Vein endothelial cell (primary cell): ENCODE measurements around a stretch of chr2.

DNA sequence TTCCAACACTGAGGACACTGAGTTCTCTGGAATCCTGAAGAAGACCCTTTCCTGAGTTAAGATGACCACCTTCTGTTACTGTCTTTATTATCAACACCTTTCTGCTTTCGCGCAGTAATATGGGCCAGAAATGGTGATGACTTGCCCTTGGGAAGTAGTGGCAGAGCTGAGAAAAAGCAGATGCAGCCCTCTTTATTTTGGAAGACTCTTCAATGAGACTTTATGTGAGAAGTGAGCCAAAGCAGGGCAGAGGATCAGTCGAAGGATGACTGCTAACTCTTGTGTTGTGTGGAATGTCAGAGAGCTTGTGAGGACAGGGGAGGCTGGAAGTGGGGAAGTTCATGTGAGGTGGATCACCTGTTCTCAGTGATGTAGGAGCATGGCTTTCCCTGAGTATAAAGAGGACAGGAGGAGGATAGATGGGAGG, 50.2 kb downstream of the MFSD9 start:
- CAGE, long polyA plus RNA = no peak

GRCh38 chr2:102788594-102789273, 26.9 kb downstream of the TMEM182 start:
- CAGE, long polyA plus RNA = no peak

- CAGE, long polyA plus RNA = no peak
Observed at GRCh38 chr2:104856264-104857302, 2.7 kb downstream of the POU3F3 start.

GRCh38 chr2:104867214-104868093, 13.5 kb downstream of the POU3F3 start:
- CAGE, long polyA plus RNA = no peak

DNA sequence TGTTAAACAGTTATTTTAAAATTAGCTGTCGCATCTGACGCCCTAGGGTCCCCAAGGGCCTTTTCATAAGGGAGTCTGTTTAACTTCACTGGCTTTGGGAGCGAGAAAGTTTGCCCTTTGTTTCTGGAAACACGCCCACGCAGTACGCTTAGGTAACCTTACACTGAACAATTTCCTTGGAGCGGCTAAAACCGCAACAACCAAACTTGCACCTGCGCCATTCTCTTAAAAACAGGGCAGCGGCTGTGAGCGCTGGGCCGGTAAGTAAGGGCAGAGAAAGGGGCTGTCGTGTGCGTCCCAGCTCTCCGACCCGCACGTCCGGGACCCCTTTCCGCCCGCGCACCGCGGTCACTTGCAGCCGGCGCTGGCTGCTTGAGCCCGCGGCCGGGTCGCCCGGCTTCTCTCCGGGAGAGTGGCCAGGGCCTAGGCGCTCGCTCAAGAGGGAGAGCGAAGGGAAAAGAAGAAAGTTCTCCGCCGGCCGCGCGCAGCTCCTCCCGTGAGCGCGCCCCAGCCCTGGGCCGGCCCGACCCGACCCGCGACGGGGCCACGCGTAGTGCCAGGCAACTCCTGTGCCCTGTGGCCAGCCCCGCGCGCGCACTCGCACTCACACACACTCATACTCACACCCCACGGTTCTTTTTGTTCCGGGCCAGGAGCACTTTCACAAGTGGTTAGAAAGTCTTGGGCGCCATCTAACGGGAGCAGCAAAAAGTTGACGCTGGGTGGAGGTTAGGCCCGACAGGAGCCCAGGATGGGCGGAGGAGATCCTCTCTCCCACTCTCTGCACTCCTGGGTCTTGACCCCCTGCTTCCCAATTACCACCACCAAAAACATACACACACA, 19.2 kb downstream of the POU3F3 start:
- CAGE, long polyA plus RNA = no peak

GRCh38 chr2:105379843-105380576, 18.8 kb downstream of the FHL2 start:
- CAGE, long polyA plus RNA = no peak

- CAGE, long polyA plus RNA = no peak
Observed at GRCh38 chr2:105394738-105395713, 3.8 kb downstream of the FHL2 start.

GRCh38 chr2:105397335-105397780, 1.5 kb downstream of the FHL2 start:
- CAGE, long polyA plus RNA = no peak

DNA sequence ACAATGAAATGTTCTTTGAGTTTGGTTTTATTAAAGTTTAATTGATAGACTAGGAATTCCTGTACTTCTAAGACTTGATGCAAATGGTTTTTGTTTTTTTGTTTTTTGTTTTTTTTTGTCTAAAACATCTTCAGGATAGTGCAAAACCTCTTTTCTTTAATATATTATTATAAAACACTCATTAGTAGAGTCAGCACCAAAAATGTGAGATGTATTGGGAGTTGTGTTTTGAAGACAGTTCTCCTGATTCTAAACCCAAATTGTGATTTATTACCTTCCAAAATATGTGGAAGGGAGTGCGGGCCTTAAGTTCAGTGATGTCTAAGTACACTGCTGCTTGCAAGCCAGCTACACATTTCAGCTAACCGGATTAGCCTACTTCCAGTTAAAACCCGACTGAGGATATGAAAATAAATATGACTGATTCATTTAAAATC, 1.1 kb downstream of the FHL2 start:
- CAGE, long polyA plus RNA = no peak

GRCh38 chr2:105409620-105410409, 11.0 kb upstream of the FHL2 start:
- CAGE, long polyA plus RNA = no peak

GRCh38 chr2:105432492-105433247, 33.8 kb upstream of the FHL2 start:
- CAGE, long polyA plus RNA = no peak

DNA sequence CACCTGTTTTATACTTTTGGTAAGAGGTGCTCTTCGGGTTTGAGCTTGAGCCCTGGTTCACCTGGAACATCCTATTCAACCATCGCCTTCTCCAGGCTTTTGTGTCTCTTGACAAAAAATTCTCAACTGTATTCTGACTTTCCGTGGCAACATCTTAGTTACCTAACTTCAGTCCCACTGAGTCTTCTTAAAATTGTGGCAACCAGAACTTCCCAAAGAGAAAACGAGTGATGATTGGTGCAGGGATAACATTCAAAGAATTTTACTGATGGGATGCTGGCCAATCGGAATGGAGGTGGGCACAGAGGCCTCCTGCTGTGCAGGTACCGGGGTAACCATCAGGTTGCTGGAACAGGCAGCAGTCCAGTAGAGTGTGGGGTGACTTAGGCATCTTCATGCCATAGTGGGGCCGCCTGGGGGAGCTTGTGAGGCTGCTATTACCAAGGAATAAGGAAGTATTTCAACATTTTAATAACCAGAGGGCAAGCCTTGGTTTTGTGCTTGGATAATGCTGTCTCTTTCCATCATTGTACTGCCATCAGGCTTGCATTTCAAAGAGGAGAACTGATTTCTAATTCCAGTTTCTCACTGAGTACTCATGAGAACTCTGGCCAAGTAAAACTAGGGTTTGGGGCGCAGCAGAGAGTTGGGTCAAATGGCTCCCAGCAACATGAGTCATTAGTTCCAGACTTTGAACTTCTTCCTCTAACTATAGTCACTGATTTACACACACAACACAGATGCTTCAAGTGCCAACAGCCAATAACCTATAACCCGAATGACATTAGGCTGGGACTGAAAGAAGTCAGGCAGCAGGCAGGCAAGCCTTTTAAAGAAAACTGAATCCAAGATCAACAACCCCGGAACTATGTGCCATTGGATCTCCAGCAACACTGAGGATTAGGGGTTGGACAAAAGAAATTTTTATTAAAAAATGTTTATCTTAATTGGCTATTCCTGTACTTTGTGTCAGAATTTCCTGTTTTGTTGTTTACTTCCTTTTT, 56.0 kb upstream of the FHL2 start:
- CAGE, long polyA plus RNA = no peak

GRCh38 chr2:105515320-105515720, 116.5 kb upstream of the FHL2 start:
- CAGE, long polyA plus RNA = no peak

DNA sequence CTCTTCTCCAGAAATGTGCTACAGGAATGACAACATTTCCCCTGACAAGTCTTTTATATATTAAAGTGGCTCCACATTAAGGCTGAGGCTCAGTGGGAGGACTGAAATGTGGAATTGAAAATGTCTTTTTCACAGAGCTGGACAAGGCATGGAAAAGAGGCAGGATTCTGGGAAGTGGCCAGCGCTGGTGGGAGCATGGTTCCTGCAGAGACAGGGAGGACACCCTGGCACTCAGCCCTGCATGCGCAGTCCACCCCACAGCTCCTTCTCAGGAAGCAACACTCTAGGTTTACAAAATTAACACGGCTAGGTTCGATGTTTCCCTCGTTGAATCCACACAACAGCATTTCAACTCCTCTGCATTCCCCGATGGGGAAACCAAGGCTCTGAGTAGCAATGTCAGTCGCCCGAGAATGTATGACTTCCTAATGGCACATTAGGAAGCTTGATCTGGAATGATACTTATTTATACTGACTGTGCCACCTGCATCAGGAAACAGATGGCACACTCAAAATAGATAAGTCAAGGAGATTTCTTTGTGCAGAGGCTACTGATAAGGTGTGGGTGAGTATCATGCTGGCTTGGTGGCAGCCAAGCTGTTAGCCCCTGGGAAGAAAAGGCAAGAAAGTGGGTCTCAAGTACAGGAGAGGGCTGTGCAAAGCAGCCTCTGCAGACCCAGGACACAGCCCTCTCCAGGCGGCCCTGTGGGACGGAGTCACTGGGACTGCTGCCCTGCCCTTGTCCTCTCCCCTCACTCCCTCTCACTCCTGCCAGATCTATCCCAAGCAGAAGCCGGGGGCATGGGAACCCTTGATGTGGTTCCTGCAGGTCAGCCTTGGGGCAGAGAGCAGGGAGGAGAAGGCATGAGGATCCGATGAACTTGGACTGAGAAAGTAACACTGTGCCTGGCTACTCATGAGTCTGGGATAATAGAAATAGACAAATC, 158.4 kb upstream of the FHL2 start:
- CAGE, long polyA plus RNA = no peak

DNA sequence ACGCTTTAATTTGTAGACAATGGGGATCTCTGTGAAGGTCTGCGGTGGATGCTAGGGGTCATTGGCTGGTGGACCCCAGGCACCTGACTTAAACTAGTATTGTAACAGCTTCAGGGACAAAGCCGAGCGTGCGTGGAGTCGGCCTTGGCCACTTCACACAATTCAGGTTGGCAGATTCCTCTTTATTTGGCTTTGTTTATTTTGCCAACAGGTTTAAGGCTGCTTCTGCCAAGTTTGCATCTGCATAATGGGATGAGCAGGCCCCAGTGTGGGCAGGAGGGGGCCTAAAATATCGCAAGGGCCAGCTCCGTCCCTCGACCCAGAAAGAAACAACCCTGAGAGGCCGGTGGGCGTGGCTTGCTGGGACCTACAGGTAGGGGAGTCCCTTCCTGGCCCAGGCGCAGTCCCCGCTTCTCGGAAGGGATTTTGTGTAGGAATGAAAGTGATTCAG, 1.3 kb downstream of the NCK2 start:
- CAGE, long polyA plus RNA = no peak

DNA sequence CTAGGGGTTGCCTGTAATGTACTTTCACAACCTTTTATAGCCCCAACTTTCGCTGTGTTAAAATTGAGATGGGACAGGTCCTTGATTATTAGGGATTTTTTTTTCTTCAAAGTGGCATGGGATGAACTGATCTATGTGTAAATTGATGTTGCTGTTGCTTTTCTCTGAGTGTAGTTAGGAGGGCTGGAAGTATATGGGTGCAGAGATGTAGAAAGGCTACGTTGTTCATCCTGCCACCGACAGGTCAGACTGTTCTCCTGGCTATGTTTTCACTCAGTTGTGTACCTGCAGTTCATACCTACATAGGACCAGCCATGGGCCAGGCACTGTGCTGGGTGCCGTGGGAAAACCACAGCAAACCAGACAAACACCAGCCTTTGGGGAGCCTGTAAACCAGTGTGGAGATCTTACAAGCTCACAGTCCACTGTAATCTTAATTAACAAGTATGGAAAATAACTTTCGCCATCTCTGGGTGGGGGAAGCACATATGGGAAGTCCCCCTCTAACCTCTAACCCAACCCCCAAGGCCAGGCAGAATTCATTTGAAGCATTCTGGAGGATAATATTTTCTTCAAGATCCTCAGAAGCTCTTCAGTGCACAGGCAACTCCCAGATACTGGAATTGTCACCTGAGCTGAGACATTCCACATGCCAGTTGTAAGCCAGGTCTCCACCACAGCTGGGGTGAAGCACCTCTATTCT, 12.7 kb downstream of the NCK2 start:
- CAGE, long polyA plus RNA = no peak

- CAGE, long polyA plus RNA = no peak
Observed at GRCh38 chr2:105797085-105797993, 52.6 kb downstream of the NCK2 start.

GRCh38 chr2:105820072-105820762, 75.5 kb downstream of the NCK2 start:
- CAGE, long polyA plus RNA = no peak

- CAGE, long polyA plus RNA = no peak
Observed at GRCh38 chr2:105934868-105935461, 130.5 kb upstream of the ECRG4 start.

- CAGE, long polyA plus RNA = no peak
Observed at GRCh38 chr2:106066149-106066393, 583 bp downstream of the ECRG4 start.